Subcutaneous adipose tissue (tissue), 3 donors: Measurements from ENCODE around the gene PDXK.

- PRO-cap = no peak
- RAMPAGE, long total RNA, 3 experiments = no peak in any of the 3 experiments
Observed at GRCh38 chr21:43337697-43338326, 89.1 kb downstream of the SIK1 start.

DNA sequence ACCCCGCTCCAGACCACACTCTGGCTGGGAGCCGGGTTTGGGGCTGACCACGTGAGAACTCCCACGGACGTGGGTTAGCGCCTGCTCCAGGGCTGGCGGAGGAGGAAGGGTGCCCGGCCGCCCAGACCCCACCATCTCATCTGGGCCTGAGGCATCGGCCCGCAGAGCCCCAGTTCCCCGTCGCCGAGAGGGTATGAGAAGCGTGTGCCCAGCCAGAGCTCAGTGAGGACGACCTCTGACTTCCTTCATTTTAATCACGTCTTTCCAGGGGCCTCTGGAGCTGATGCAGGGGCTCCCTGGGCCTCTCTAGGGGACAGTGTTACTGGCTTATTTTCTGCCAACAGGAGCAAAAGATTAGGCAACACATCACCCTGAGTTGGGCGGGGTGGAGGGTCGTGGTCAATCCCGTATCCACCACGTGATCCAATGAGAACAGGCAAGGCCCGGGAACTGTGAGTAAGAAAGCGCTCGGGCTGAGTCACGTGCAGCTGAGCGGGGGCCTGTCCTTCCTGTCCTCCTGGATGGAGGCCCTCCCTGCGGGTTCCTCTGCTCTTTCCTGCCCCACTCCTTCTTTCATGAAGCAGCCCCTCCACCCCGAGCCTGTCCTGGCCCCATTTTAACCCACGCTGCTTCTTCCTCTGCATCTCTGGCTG lies 81.0 kb downstream of the SIK1 start:
- PRO-cap = no peak
- RAMPAGE, long total RNA, 3 experiments = no peak in any of the 3 experiments

GRCh38 chr21:43352825-43353561 lies 73.9 kb downstream of the SIK1 start:
- PRO-cap = no peak
- RAMPAGE, long total RNA, 3 experiments = no peak in any of the 3 experiments

GRCh38 chr21:43369107-43369623 lies 57.8 kb downstream of the SIK1 start:
- PRO-cap = bidirectional peak, plus-strand start at chr21:43369370, minus-strand start at chr21:43369208
- RAMPAGE, long total RNA, 3 experiments = no peak in any of the 3 experiments

DNA sequence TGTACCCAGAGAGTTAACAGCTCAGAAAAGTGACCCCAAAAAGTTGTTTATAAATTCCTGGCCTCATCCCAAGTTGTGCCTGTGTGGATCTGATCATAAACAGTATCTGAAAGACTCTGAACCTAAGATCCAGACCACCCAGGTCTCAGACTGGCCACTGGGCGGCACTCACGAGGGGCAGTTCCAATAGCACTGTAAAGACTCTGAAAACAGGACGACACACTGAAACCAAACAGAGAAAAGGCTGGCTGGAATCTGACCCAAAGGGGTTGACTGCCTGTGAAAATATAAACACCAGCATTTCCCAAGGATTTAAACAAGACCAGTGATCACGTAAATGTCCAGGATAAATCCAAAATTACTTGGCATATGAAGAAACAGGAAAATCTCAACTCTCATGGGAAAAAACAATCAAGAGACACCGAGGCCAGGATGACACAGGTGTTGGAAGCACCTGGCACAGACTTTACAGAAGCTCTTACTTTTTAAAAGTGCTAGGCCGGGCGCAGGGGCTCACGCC lies 47.0 kb downstream of the H2BC12L start:
- PRO-cap = no peak
- RAMPAGE, long total RNA, 3 experiments = no peak in any of the 3 experiments

DNA sequence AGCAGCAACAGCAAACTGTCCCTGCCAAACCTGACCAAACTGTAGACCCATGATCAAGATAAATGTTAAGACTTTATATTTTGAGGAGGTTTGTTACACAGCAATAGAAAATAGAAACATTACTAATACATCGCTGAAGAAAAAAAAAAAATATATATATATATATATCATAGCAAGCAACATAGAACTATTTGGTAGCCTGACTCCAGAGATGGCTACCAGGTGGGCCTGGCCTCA lies 43.5 kb downstream of the HSF2BP start:
- PRO-cap = no peak
- RAMPAGE, long total RNA, 3 experiments = no peak in any of the 3 experiments

DNA sequence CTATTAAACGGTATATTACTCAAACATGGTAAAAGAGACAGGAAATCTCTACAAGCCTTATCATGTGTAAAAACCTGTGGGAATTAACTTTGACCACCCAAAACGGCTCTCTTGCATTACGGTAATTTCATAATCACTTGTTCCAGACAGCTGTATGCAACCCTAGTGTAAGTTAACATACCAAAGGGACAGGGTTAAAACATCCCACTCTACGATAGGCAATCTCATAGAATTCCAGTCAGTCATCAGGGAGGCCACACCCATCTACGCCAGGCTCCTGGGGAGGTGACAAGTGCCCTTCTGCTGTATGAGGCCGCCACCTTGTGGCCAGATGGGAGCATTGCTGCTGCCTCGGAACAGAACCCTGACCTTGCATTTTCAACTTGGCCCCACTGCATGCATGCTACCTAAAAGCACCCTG lies 12.8 kb downstream of the HSF2BP start:
- PRO-cap = no peak
- RAMPAGE, long total RNA, 3 experiments = no peak in any of the 3 experiments

DNA sequence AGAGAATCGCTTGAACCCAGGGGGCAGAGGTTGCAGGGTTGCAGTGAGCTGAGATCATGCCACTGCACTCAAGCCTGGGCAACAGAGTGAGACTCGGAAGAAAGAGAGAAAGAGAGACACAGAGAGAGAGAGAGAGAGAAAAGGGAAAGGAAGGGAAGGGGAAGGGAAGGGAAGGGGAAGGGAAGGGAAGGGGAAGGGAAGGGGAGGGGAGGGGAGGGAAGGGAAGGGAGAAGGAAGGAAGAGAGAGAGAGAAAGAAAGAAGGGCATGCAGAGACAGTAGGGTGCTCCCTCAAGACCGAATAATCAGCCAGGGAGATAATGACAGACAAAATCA lies 6.3 kb downstream of the HSF2BP start:
- PRO-cap = no peak
- RAMPAGE, long total RNA, 3 experiments = no peak in any of the 3 experiments

GRCh38 chr21:43719071-43719928 lies at the start of gene PDXK:
Gene PDXK, plus strand, starts transcription at chr21:43719129.
- PRO-cap = bidirectional peak, plus-strand start at chr21:43719177, minus-strand start at chr21:43719018; bidirectional peak, plus-strand start at chr21:43719457, minus-strand start at chr21:43719309; unidirectional peak, minus-strand start at chr21:43719697; unidirectional peak, minus-strand start at chr21:43719883
- RAMPAGE, long total RNA, 3 experiments = start-site peak on the plus strand in 1 of 3 experiments, at chr21:43719286-43719322 at its widest, 16 reads per replicate

- PRO-cap = no peak
- RAMPAGE, long total RNA, 3 experiments = no peak in any of the 3 experiments
Observed at GRCh38 chr21:43721944-43722808, 3.2 kb downstream of the PDXK start.

DNA sequence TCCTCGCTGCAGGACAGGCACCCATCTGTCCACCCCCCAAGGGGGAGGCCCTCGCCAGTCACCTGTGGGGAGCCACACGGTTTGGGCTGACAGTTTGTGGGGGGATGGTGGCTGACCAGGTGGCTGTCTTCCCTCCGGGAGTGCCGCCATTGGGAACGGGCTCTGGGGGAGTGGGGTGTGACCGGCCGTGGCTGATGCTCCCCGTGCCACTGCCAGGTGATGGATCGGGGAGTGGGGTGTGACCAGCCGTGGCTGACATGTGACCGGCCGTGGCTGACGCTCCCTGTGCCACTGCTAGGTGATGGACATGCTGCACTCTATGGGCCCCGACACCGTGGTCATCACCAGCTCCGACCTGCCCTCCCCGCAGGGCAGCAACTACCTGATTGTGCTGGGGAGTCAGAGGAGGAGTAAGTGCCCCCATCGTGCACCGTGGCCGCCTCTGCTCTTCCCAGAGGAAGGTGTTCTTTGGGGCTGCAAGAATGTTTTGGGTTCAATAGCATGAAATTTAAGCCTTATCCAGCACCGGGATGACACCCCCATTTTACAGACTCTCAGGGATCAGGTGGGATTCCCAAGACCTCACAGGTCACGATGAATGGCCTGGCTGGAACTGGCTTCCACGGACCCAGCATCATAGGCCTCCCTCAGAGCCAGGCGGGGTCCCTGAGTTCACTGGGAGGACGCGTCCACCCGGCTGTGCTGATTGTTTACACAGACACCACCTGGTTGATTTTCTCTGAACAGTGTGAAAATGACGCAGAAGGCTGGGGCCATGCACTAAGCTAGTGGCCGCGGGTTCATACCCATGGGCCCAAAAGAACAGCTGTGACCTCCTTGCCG lies 23.7 kb downstream of the CSTB start:
- PRO-cap = no peak
- RAMPAGE, long total RNA, 3 experiments = no peak in any of the 3 experiments

- PRO-cap = bidirectional peak, plus-strand start at chr21:43779168, minus-strand start at chr21:43779081
- RAMPAGE, long total RNA, 3 experiments = no peak in any of the 3 experiments
Observed at GRCh38 chr21:43778498-43779512, 2.7 kb upstream of the CSTB start.

- PRO-cap = no peak
- RAMPAGE, long total RNA, 3 experiments = no peak in any of the 3 experiments
Observed at GRCh38 chr21:43790188-43790725, 880 bp downstream of the RRP1 start.

- PRO-cap = no peak
- RAMPAGE, long total RNA, 3 experiments = no peak in any of the 3 experiments
Observed at GRCh38 chr21:43809375-43809788, 20.0 kb downstream of the RRP1 start.

- PRO-cap = no peak
- RAMPAGE, long total RNA, 3 experiments = no peak in any of the 3 experiments
Observed at GRCh38 chr21:43854958-43855742, 9.9 kb upstream of the AGPAT3 start.

DNA sequence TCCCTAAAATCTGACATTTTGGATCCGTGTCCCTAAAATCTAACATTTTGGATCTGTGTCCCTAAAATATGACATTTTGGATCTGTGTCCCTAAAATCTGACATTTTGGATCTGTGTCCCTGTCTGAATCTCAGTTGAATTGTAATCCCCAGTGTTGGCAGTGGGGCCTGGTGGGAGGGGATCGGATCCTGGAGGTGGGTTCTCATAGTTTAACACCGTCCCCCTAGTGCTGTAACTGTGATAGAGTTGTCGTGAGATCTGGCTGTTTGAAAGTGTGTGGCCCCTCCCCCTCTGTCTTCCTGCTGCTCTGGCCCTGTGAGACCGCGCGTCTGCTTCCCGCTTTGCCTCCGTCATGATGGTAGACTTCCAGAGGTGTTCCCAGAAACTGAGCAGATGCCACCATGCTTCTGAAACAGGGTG lies 24.9 kb downstream of the AGPAT3 start:
- PRO-cap = no peak
- RAMPAGE, long total RNA, 3 experiments = no peak in any of the 3 experiments

GRCh38 chr21:43911642-43912443 lies 46.8 kb downstream of the AGPAT3 start:
- PRO-cap = no peak
- RAMPAGE, long total RNA, 3 experiments = no peak in any of the 3 experiments

- PRO-cap = no peak
- RAMPAGE, long total RNA, 3 experiments = no peak in any of the 3 experiments
Observed at GRCh38 chr21:44006769-44007083, 5.4 kb upstream of the TRAPPC10 start.

DNA sequence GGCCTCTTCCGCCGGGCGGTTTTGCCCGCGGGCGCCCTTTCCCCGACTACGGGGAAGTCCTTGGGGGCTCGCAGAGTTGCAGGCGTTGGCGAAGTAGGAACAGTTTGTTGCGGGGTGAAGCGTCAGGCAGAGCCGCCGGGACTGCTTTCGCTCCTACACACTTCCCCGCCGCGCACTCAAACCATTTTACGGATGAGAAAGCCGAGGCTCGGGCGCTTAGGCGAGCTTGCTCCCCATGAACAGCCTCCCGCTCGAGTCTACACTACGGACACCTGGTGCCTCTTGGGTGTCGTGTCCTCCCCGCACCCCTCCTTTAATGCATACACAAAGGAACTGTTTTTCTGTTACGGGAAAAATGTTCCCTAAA lies 799 bp downstream of the TRAPPC10 start:
- PRO-cap = unidirectional peak, plus-strand start at position 102 of the sequence
- RAMPAGE, long total RNA, 3 experiments = no peak in any of the 3 experiments

- PRO-cap = no peak
- RAMPAGE, long total RNA, 3 experiments = no peak in any of the 3 experiments
Observed at GRCh38 chr21:44036199-44037229, 24.4 kb downstream of the TRAPPC10 start.